GM19240 (cell line): ENCODE results near the gene ECE1.

DNA sequence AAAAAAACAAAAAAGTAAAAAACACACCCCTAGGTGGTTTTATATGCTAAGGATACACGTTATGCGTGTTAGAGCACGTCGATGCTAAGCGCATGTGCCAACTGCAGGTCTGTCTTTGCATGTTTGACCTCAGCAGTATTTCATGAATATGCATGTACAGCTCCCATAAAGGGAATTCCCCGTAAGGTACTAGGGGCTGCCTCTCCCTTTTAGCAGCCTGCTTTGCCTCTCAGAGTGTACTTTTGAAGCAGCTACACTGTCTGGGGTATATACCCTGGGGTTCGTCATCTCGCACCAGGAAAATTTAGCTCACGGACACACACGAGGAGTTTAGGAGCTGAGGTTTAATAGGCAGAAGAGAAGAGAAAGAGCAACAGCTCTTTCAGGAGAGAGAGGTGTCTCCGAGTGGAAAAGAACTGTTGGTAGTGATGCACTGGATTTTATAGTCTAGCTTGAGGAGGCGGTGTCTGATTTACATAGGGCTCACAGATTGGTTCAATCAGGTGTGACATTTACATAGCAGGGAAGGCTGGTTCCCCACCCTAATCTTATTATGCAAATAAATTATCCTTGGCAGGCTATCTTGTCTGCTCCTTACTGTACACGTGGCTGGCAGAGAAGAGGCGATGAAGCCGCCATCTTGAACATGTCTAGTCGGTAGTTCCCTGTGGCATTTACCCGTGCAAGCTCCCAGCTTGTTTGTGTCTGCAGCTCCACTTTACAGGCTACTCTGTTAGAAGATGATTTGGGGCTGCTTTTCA lies 4.1 kb upstream of the OTUD3 start:
- RRBS = no CpG with 5 or more reads among the region's 17 CpGs

- RRBS = no CpG with 5 or more reads among the region's 6 CpGs
These were observed 7.9 kb downstream of the OTUD3 start for GRCh38 chr1:19890055-19890546.

DNA sequence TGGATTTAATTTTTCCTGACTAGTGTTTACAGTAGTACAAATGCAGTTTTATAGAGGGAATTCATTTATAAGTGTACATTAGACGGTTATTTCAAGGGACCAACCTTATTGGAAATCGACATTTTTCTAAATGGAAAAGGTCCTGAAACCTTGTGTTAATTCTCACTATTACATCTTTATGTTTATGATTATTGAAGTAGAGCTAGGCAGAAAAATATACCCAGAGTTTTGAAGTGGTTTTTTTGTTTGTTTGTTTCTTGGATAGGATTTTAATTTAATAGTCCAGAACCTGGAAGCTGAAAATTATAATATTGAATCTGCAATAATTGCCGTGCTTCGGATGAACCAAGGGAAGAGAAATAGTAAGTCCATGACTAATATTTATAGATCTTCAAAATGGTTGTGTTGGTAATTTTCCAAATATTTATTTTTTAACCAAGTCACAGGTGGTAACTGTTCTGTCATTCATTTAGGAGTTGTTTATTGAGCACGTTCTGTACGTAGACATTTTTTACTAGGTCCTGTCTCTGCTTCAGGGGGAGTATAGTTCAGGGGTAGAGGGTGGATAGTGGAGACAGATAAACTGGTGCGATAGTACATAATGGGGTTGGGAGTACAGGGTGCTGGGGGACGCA lies 18.7 kb downstream of the PLA2G2E start:
- RRBS = no CpG with 5 or more reads among the region's 8 CpGs

- RRBS = no CpG with 5 or more reads among the region's 1 CpG
These were observed 28.8 kb upstream of the PLA2G2A start for GRCh38 chr1:20008307-20008605.

- RRBS = no CpG with 5 or more reads among the region's 2 CpGs
These were observed 4.7 kb upstream of the PLA2G2D start for GRCh38 chr1:20124109-20124403.

- RRBS = 5% methylated on average over 11 of the region's 56 CpGs
These were observed 52.8 kb downstream of the VWA5B1 start for GRCh38 chr1:20343227-20344039.

DNA sequence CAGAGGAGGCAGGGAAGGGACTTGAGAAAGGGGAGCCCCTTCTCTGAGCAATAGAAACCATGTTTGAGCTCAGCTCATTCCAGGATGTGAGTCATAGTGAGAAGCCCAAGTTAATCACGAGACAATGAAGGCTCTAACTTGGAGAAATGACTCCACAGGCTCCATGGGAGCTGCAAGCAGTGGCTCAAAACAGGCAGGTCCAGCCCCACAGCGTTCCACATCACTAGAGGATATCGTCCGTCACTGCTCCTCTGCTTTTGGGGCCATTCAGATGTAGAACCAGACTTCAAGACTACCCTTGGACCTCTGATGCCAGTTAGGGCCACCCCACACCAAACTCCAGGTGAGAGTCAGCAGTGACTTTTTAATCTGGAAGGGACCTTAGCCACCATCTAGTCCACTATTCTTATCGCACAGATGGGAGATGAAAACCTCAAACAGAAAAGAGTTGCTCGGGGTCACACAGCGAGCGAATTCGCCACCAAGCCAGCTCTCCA lies 59.0 kb downstream of the CAMK2N1 start:
- RRBS = no CpG with 5 or more reads among the region's 9 CpGs

- RRBS = no CpG with 5 or more reads among the region's 7 CpGs
These were observed 11.1 kb downstream of the CAMK2N1 start for GRCh38 chr1:20474901-20475387.

DNA sequence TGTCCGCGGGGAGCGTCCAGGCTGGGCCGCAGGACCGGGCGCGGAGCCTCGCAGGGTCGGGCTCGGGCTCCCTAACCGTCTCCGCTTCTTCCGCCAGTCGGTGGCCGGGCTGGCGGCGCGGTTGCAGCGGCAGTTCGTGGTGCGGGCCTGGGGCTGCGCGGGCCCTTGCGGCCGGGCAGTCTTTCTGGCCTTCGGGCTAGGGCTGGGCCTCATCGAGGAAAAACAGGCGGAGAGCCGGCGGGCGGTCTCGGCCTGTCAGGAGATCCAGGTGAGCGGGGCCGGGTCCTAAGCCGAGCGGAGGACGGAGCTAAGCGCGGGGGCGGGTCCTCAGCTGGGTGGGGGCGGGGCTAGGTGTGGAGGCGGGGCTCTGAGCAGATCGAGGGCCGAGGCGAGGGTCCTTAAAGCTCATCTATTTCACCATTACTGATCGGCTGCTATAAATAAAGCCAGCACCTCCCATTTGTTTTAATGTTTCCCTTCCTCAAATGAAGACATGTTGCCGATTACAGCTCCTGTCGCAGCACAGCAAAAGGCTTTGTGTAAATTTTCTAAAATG lies 488 bp downstream of the PINK1 start:
- RRBS = 2% methylated on average over 34 of the region's 48 CpGs

- RRBS = no CpG with 5 or more reads among the region's 19 CpGs
These were observed 10.4 kb downstream of the DDOST start for GRCh38 chr1:20650373-20651470.

GRCh38 chr1:20654068-20654752 lies 7.0 kb downstream of the DDOST start:
- RRBS = no CpG with 5 or more reads among the region's 22 CpGs

DNA sequence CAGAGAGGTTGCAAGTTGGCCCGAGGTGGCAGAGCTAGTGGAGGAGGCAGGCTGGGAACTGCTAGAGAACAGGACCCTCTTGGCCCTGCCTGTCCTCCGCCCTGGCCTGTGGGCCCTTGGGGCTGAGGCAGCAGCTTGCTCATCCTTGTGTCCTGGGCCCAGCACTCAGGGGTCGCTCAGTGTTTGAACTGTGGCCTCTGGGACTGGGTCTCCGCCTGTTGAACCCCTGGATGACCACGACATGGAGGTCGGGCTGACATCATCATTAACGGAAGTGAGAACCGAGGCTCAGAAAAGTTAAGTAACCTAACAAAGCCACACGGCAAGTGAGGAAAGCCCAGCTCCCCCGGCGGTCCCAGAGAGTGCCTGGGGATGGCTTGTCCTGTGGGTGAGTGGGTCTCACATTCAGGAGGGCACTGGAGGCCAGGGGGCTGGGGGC lies 22.9 kb upstream of the DDOST start:
- RRBS = no CpG with 5 or more reads among the region's 11 CpGs

- RRBS = no CpG with 5 or more reads among the region's 2 CpGs
These were observed 67.7 kb upstream of the HP1BP3 start for GRCh38 chr1:20854706-20855216.

DNA sequence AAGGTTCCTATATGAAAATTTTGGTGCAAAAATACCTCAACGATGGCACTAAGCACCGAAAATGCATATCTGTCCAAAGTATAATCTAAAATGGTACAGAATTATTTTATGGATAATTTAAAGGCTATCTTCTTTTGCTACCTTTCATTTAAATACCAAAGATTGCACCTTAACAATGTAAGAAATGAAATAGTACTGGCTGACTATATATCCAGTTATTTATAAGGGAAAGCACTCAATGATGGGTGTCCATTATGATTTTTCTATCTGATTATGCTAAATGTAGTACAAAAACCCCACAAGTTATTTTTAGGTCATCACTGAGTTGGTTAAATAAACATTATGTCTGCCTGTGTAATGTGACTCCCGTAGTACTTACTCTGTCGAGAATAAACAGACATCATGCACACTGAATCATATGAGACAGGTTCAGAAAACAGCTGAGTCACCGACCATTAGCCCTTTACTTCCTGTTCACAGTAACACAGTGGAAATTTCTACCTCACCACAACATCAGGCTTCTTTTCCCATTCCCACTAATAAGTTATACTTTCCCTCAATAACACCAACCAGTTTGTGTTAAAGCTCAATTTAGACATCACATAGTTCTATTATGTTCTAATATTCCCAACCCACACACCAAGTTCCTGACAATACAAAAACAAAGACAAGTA lies 154.5 kb downstream of the EIF4G3 start:
- RRBS = no CpG with 5 or more reads among the region's 5 CpGs

DNA sequence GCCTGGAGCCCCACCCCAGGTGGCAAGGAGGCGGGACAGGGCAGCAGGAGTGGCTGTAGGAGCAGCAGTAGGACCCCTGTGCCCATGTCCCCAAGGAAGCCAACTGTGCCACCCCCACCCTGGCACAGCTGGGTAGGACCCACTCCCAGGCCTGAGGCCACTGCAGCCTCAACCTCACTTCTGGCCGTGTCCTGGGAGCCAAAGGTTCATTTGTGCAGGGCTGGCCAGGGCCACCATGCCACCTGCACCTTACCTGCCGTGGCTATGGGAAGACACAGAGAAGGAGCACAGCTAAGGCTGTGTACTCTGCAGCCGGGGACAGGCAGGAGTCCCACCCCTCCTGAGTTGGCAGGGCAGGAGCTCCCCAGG lies 141.7 kb downstream of the EIF4G3 start:
- RRBS = no CpG with 5 or more reads among the region's 4 CpGs

DNA sequence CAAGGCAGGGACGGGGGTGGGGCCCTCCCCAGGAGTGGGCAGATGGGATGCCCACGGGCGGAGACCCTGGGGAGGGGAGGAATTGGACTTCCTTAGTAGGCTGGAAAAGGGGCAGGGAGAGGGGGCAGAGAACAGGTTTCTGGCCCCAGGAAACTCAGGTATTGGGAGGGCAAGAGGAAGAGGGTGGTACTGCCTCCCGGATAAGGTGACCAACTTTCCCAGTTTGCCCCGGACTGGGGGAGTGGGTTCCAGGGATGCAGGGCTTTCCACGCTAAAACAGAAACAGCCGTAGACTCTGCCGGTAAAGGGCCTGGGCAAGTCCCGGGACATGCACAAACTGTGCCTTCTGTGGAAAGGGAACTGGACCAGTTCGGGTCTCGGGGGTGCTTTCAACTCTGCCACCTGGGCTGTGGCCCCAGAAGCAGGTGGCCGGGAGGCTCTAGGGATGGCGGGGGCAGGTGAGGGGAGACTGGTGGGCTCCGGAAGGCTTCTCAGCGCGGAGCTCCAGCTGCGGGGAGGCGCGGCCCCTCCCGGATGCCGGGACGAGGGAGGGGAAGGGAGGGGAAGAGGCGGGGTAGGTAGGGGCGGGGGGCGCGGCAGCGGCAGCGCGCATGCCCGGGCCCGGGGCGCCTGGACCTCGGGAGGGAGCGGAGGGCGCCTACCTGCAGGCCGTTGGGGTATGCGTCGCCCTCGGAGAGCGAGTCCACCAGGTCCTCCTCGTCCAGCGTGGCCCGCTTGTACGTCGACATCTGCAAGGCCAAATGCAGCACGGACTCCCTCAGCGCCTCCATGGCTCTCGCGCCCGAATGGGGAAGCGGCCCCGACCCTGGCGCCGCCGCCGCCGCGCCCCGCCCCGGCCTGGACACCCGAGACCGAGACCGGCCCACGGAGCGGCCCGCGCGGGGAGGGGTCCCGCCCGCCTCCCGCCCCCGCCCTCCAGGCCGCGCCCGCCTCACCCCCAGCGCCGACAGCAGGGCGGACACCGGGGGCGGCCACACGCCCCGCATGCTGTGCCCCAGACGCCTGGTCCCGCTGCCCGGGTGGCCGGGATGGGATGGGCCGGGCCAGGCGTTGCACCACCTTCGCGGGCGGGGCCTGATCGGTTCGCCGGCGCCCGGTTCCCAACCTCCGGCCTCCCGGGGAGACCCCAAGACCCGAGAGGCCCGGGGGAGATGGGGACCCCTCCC lies at the start of gene ECE1:
Gene ECE1 (minus strand): TSS at position 1,056 of the 1,187 bp plus-strand sequence.
- RRBS = 3% methylated on average over 39 of the region's 100 CpGs

GRCh38 chr1:21295045-21295384 lies 4.8 kb upstream of the ECE1 start:
- RRBS = no CpG with 5 or more reads among the region's 1 CpG

DNA sequence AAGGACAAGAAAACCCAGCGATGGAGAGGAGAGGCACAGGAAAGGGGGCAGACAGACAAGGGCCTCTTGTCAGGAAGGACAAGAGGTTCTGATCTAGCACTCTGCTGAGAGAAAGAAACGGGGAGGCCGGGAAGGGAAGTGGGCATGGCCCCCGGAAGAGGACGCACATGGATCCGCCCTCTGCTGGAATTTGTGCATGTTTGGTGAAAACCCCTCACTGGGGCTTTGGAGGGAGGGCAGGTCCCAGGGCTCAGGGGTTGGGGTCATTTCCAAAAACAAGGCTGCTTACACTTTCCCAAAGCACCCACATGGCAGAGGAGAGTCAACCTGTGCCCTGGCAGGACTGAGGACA lies 32.4 kb upstream of the ECE1 start:
- RRBS = no CpG with 5 or more reads among the region's 6 CpGs

GRCh38 chr1:21327468-21327860 lies 37.2 kb upstream of the ECE1 start:
- RRBS = no CpG with 5 or more reads among the region's 10 CpGs

DNA sequence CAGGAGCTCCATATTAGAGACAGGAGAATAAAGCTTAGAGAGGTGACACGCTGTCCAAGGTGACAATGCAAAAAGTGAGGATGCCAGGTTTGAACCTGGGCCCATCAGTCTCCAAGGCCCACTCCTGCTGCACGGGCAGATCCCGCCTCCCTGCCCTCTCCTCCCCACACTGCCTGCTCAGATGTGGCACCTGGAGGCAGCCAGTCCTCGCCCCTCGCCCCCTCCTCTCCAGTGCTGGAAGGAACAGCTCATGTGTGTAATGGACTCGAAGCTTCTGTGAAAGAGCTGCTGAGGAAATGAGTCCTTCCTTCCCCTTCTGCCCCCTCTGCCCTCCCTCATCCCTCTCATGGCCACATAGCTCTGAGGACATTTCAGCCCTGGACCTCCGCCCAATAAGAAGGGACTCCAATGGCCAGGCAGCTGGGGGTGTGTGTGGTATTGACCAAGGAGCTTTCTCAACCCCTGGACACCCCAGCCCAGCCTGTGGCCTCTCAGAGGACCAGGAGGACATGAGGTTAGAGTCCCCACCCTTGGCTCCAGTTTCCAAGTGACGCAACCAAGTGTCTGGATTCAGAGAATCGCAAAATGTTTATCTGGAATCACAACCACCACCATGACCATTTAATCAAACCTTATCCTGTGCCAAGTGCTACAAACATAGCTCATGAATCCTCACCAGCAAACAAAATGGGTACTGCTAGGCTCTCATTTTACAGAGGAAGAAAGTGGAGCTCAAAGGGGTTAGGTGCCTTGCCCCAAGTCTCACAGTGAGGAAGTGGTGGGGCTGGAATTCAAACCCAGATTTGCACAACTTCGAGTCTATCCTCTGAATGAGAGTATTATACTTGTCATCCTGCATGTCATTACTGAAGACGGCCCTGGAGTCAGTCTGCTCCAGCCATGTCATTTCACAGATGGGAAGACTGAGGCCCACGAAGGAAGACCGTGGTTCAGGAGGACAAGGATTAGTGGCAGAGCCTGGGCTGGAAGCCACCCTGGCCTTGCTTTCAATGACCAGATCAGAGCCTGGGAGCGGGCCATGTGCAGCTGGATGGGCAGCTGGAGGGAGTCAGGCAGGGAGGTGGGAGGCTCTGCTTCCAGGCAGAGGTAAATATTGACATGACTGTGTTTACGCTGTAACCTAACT lies 47.8 kb upstream of the ECE1 start:
- RRBS = no CpG with 5 or more reads among the region's 15 CpGs